Smooth muscle cell (in vitro differentiated cells): ENCODE measurements around the genes TMEM218 and TIRAP.

DNA sequence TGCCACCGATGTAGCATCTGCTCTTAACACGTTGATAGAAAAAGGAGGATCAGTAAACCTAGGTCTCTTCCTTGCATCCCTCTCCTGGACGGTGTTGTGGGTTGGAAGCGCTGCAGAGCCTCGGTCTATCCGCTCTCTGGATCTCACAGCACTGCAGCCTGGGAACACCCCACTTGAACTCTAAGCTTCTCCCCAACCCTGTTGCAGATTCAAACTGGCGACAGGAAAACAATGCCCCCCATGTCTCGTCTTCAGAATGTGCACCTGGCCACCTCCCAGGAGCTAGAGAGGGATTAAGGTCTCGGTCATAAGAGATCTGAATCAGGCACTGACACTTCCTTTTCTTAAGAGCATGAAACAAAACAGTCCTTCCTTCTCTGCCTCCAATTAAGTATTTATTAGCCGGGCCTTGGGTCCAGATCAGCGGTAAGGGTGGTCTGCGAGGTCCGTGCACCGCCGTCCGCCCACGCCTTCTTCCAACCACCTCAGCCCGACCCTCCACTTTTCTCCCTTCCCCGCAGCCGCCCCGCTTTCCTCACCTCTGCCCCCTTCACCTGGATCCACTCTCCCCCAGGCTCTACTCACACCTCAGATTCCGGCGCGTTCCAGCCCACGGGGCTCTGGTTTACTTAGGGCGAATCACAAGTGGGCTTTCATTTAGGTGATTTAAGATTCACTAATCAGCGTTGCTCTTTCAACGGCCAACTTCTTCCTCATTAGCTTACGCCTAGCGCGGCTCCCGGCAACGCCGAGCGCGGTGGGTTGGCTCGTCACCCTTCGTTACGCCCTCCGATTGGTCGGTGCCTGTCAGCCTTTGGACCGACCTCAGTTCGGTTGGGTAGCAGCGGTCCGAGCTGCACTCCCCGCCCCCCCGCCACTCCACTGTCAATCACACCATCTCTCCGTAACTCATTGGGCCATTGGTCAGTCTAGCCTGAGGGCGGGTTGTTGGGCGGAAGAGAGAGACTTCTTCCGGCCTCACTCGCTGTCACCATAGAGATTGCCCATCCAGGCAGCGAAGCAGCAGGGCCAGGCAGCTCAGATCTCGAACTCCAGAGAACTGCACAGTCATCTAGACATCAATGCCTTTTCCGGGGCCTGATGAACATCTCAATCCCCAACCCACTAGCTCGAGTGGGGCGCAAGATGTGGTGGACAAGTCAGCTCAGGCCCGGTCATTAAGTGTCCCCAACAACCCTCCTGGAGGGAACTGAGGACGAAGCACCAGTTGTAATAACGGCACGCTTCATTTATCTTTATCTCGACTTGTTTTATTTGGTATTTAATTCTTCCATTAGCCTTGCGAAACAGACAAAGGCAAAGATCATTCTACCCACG, at the start of gene TMEM218:
Gene TMEM218, minus strand, starts transcription at position 627 of the 1,338 bp plus-strand sequence.
- RAMPAGE, long total RNA: start-site peak on the minus strand centred at position 611 of the sequence, 29 bp wide, 78 and 26 reads in 2 replicates

GRCh38 chr11:125684304-125684908, 3.8 kb upstream of the ACRV1 start:
- RAMPAGE, long total RNA: no peak

- RAMPAGE, long total RNA: no peak
These were observed 21.3 kb upstream of the CDON start for GRCh38 chr11:126083933-126084338.

DNA sequence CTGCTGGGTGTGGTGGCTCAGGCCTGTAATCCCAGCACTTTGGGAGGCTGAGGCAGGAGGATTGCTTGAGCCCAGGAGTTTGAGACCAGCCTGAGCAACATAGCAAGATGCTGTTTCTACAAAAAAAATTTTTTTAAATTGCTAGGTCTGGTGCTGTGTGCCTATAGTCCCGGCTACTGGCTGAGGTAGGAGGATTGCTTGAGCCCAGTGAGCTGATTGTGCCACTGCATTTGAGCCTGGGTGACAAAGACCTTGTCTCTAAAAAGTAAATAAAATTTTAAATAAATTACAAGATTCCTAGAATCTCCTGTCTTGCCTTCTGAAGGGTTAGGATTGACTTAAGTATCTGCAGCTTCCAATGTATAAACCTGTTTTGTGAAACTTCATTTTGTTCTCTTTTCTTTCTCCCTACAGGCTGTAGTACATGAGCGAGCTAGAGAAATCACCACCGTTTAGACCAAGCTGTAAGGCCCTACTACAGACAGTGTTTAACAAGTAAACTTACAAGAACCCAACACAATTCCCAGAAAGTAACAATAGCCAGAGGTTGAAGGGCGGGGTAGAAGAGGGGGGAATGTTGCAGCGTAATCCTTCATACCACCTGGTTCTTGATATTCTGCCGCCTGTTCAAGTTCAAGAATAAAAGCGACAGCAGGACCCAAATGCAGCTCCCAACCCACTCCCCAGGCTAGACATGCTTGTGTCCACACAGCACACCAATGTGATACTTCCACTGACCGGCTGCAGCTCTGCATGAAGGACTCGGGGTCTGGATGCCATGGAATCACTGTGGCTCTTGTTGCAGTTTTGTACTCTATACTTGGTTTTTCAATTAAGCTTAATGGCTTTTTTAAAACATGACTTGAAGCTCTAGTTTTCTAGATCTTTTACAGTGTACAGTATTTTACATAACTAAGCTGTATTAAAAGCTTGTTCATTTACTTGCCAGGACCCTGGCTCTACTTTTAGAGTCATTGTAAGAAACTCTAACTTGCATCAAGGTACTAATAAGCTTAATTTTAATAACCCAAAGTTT, 6.7 kb downstream of the SRPRA start:
- RAMPAGE, long total RNA: no peak

GRCh38 chr11:126282969-126284101, at the start of gene TIRAP:
Gene TIRAP, plus strand, starts transcription at chr11:126283093.
- RAMPAGE, long total RNA: start-site peak on the plus strand at chr11:126283055-126283125, 108 and 65 reads in 2 replicates

- RAMPAGE, long total RNA: no peak
These were observed 22.2 kb downstream of the DCPS start for GRCh38 chr11:126326140-126326378.

GRCh38 chr11:126359411-126360526, 4.3 kb downstream of the ST3GAL4 start:
- RAMPAGE, long total RNA: no peak

DNA sequence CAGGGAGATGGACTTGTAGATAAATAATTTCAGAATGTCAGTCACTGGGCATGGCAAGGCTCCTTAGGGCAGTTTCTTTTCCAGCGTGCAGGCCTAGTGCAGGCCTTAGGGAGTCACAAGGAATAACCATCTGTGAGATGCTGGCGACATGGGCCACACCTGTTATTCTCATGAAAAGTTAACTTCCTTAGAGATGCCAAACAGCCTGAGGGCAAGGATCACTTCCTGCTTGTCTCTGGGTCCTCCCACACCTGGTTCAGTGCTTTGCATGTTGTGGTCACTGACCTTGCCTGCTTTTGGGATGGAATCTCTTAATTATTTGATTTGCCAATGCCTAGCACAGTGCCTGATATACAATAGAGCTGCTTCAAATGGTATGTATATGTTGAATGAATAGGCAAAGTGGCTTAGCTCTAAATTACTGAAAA, 70.7 kb downstream of the ST3GAL4 start:
- RAMPAGE, long total RNA: no peak

DNA sequence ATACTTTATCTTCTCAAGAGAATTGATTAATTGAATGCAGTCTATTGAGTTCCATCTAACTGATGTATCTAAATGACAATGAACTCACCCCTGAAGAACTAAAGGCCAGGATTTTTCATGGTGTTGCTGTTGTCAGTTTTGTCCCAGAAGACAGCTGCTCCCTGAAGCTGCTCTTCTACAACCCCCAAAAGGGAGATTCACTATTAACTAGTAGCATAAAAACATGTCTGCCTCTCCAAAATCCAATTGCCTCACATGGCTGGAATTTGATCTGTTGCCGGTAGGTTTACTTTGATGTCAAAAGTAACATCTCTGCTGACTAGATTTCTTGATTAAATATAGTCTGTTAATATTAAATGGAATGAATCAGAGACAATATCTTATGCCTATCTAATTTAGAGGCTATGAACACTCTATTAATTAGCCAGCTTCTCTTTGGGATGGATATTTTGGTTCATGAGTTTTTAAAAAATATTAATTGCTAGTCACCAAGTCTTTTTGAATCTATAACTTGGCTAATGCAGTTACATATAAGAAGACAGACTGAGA, 425.4 kb downstream of the ETS1 start:
- RAMPAGE, long total RNA: no peak

GRCh38 chr11:128195090-128195552, 392.2 kb downstream of the ETS1 start:
- RAMPAGE, long total RNA: no peak

DNA sequence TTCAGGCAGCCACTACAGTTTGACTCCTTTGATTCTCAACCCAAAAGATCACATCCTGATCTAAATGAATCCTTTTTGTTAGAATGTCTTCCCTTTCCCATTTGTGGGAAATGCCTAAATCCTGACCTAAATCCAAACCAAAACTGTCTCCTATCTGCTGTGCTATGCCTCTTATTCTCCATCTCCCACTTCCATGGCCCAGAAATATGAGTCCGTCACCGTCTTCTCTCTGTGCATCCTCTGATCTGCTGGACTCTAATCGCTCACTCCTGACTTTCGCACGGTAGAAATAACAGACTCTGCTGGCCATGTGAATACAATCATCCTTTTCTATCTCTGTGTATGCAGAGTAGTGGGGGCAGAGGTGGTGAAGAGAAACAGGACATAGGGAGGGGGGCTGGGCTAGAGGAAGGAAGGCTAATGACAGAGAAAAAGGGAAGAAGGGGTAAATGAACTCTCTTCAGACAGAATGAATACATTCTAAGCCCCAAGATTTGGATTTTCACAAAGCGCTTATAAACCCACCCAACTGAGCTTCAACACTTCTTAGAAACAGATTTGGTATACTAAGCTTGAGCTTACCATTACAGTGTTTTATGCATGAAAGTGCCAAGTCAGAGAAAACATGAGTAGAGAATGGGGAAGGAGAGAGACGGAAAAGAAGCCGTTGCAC, 324.9 kb downstream of the ETS1 start:
- RAMPAGE, long total RNA: no peak

DNA sequence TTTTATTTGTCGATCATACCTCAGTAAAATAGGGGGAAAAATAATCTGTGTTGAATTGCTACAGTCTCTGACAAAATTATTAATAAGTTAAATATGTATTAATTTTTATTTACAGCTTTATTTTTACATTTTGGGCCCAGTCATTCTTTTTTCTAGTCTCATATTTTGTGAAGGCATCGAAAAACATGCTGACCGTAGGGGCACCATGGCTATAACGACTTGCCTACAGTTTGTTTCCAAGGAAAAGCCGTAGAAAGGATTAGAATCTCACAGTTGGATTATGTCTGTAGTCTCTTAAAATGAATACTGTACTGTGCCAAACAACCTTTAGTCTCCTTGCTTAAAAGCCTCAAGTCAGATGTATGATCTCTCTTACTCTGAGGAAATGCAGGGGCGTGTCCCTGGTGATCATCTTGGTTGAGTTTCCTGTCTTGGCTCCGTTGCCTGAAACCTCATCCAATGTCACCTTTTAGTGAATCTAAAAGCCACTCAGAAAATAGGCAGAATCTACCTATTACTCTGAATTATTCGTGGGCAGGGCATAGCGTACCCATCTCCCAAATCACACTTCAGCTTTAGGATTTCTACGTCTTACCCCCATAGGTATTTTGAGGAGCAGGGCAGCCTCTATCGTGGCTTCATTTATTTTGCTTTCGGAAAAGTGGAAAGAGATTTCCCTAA, 246.1 kb downstream of the ETS1 start:
- RAMPAGE, long total RNA: no peak

GRCh38 chr11:128458107-128458617, 129.2 kb downstream of the ETS1 start:
- RAMPAGE, long total RNA: no peak

DNA sequence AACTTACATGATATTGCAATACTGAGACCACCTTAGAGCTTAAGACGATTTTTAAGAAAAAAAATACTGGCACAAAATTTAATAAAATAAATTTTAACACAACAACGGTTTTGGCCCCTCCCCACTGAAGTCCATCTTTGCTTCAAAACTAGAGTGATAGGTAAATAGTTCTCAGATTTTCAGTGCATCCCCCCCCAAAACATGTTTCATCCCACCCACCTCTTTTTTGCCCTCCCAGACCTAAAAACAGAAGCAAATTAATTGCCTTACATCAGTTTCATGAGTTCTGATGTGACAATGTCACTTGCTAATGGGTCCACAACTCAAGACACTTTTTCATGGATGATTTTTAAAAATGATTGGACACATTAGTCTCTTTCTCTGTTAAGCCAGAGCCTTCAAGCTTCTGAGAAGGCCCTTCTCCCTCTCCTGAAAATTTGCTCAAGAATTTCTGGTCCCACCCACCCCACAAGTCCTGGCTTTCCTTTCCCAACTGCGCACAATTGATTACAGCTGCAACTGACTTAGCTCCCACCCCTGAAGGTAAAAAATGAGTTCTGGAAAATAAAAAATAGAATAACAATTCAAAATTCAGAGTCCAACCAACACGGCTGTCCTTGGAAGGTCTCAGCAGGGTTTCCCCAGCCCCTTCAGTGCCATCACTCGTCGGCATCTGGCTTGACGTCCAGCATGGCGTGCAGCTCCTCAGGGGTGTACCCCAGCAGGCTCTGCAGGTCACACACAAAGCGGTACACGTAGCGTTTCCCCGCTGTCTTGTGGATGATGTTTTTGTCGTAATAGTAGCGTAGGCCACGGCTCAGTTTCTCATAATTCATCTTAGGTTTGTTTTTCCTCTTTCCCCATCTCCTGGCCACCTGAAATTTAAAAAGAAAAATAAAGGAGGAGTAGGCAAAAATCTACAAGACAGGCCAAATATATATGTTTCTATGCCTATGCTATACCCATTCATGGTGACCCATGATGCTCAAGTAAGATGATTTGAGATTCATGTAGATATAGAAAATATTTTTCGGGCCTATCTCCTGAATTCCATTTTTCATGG, 125.3 kb downstream of the ETS1 start:
- RAMPAGE, long total RNA: no peak

DNA sequence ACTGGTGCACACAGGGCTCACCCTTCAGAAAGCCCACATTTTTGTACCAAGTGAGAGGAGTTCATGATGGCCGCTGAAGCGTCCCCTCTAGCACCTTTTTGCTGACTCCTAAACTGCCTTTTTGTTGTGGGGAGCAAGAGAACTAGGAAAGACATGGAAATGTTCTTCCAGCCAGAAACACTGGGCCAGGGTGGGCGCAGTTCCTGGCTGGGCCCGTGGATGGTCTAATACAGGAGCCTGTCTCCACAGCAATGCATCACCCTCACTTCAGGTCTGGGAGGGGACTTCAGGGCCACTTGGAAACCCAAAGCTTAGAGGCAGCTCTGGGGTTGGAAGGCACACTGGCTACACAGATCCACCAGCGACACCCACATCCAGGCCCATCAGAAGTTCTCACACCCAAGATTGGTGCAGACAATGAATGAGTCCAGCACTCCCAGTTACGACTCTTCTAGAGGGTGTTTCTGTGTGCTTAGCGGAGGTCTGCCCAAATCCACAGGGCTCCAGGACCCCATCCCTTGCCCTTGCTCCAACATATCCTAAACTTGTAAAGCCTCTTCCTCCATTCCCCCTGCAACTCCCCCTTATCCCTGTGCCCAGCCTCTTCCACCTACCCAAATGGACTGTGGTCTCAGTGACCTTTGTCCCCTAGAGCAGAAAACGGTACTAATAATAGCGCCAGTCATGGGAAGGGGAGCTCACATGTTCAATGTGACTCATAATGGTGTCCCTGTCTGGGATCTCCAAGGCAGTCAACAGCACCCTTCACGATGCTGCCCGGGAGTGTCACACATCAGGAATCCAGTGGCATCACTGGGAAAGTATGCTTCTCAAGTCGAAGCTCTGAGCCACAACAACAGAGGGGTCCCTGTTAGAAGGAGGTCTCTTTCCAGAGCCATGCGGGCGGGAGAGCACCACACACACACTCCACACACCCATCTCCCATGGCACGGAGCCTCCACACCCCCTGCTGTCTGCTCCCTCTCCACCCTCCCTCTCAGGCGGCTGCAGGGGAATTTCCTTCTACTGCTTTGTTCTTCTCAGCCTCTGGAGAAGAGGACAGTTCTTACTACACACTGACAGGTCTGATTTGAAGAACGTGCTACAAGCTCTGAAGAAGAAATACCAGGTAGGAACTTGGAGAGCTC, 120.0 kb downstream of the ETS1 start:
- RAMPAGE, long total RNA: no peak

- RAMPAGE, long total RNA: no peak
These were observed 118.2 kb downstream of the ETS1 start for GRCh38 chr11:128469146-128469608.

GRCh38 chr11:128502737-128503202, 84.6 kb downstream of the ETS1 start:
- RAMPAGE, long total RNA: no peak

DNA sequence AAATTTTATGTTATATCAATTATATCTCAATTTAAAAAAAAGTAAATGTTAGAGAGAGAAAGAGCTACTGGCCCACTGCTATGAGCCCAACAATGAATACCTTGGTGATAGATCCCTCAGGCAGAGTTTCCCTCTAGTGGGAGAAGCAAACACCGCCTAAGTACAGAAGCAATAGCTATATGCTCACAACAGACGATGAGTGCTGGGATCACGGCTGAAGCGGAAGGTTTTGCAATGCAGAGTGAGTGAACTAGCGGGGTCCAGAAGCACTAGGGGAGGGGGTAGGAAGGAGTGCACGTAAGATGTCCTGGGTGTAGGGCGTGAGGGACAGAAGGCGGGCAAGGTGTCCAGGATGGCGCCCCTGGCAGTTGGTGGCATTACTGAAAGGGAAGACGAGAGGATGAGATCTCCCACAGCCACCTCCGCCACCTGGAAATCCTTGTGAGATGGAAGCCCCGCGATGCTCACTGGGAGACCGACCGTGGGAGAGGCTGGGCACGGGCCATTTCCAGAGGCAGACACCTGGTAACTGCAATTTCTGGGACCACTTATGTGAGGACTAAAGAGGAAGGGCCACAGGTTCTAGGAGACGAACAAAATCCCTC, 81.0 kb downstream of the ETS1 start:
- RAMPAGE, long total RNA: no peak

DNA sequence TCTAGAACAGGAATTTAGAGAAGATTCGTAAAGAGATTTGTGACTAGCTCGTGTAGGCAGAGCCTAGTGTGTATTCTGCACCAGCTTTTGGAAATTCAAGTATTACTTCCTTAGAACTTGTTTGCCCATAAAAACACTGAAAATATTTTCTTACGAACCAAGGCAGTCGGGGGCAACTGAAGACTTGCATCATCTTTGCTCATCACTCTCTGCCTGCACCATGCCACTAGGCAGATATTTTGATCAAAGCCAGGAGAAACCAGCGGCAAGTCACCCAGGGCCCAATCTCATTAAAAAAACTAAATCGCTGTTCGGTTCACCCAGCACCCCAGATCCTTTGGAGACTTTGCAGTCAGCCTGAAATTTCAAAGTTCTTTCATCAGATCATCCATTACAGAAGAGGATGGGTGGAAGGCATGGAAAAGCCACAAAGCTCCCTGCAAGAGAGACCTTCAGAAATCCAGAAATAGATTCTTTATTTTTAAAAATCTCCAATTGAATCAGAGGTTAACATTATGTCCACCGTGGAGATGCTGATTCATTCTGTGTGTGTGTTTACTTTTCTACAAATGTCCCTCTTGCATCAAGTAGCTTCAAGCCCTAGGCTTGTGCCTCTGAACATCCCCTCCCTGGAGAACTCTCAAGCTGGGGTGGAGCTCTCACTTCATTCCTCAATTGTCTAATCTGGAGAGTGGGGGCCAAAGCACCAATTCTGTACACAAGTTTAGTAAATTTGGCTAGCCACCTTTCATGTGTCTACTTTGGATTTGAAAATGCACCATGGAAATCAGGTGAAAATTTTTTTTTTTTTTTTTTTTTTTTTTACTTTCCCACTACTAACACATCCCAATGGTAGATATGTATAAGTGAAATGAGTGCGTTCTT, 78.4 kb downstream of the ETS1 start:
- RAMPAGE, long total RNA: no peak

DNA sequence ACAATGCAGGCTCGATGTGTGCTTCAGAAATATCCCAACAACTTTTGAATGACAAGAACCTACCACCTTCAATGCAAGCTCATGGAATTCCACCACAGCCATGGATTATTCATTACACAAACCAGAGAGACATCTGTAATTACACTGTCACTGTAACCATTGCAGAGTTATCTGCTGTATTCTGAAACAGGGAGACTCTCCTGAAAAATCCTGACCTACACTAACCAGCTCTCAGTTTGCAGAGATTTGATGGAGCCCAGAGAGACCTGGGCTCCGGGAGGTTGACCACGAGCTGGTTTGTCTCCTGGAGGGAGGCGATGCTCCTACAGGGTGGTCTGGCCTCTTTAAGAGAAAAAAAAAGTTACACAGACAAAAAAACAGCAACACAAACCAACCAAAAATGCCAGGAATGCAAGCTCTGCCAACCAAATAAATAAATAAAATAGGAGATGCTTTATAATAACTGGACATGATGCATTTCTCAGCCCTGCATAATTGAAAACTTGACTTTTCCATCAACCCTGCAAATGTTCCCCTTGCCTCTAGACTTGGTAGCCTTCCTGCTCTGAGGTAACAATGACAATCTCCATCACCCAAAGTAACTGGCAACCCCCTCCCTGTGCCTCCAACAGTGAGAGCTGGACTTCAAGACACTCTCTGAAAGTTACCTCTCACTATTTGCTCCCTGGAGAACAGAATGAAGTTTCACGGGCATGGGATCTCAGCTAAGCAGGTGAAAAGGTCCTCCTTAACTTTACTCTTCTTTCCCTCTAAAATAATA, 69.7 kb downstream of the ETS1 start:
- RAMPAGE, long total RNA: no peak